B cell (primary cell): ENCODE data around the genes MAN2A1, TMEM232, DCP2, TRIM36 and CCDC112.

- PRO-cap: bidirectional peak, plus-strand start at chr5:109689438, minus-strand start at chr5:109689276; bidirectional peak, plus-strand start at chr5:109690049, minus-strand start at chr5:109689806
- CAGE, long polyA plus RNA: no peak
Observed at GRCh38 chr5:109689146-109690212, at the start of gene MAN2A1. MAN2A1 (plus strand) TSS chr5:109689927.

DNA sequence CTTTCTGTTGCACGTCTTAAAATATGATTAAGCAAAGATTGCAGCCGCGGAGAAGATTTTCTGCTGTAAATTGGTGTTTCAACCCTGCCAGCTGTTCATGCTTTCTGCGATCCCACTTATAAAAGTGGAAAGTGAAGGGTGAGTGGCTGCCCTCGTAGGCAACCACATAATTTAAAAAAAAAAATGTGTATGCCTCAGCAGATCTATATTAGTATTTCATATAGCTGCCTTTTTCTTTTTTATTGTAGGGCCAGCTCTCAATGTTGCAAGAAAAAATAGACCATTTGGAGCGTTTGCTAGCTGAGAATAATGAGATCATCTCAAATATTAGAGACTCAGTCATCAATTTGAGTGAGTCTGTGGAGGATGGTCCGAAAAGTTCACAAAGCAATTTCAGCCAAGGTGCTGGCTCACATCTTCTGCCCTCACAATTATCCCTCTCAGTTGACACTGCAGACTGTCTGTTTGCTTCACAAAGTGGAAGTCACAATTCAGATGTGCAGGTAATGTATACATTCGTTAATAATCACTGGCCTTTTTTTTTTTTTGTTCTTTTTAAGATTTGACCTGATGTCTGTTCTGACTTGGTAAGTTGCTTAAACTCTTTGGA, 23.6 kb downstream of the MAN2A1 start:
- PRO-cap: no peak
- CAGE, long polyA plus RNA: no peak

DNA sequence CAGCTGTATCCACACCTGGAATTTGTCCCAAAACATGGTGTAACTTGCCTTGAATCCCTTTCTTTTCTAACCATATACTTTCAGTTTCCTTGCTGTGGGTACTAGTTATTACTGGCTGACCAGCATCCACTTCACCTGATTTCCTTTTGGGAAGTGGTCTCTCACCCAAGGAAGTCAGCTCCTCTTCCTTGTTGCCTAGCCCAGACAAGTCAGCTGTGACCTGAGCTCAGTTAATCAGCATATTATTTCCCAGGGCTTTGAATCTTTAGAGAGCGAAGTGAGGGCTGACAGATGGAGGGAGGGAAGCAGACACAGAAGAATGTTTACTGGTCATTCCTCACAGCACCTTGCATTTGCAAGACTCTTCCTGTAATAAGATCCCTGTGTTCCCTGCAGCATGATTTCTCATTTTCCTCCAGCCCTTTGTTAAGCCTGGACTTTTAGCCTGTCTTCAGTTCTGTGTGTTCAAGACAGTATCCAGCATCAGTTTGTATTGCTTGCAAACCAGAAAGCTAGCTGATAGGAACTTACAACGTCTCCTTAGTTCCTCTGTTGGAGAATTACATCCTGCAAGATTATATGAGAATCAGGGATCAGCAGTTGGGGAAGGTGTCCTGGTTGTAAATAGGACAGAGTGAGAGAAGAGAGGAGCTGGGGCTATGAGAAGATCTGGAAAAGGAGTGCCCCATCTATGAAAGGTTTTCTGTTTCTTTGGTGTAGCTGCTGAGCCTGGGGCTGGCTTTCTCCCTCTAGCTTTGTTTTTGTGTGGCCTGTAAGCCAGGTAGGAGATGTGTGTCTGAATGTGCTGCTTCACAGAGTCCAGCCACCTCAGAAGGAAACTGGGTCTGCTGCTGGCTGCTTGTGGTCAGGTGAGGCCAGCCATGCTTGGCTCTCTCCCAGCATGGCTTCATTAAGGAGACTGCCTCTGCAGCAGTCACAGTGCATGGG, 50.2 kb downstream of the MAN2A1 start:
- PRO-cap: no peak
- CAGE, long polyA plus RNA: no peak

DNA sequence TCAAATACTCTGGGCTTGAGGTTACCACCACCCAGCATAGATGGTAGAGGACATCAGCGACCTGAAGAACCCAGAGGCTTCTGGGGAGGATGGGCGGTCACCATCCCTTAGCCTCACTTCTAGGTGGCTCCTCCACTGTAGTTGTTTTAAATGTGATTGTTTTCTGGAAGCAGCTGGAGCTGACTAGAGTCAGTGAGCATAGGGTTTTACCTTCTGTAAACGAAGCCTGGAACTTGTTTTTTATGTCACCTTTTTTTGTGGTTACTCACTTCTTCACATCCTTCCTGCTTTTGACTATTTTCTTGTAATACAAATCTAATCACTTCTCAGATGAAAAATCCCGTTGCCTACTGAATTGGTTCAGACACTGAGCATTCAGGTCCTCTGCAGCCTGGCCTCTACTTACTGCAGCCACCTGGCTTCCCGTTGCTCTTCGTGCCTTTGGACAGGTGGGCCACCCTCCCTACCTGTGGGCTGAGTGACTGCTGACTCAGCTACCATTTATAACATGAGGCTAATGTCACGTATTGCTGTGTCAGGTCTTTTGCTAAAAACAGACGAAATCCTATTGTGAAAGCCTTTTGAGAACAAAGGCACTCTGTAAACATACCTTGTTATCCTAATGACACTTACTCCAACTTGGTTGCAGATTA, 167.8 kb downstream of the MAN2A1 start:
- PRO-cap: no peak
- CAGE, long polyA plus RNA: no peak

GRCh38 chr5:109989043-109989499, 299.3 kb downstream of the MAN2A1 start:
- PRO-cap: no peak
- CAGE, long polyA plus RNA: no peak

GRCh38 chr5:110726243-110726929, at the start of gene TMEM232:
TMEM232 (minus strand) TSS chr5:110726671.
- PRO-cap: unidirectional peak, minus-strand start at chr5:110726637
- CAGE, long polyA plus RNA: no peak

DNA sequence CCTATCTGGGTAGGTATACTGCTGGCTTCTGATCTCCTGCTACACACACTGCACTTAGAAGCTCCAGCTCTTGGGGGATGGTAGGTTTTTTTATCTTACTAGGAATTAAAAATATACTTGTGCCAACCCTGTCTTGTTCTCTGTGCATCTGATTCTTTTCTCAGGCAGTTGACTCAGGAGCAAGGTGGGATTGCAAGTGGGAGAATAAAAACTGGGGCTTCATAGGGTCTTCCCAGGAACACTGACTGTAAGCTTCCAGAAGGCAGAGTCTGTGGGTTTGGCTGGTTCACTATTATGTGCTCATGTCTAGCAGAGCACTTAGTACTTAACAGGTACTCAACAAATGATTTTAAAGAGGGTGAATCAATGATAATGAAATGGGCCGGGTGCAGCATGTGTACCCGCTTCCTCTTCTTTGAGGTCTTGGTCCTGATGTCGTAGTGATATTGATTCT, 5.5 kb downstream of the CAMK4 start:
- PRO-cap: no peak
- CAGE, long polyA plus RNA: no peak

- PRO-cap: no peak
- CAGE, long polyA plus RNA: no peak
Observed at GRCh38 chr5:111234219-111234435, 9.9 kb downstream of the CAMK4 start.

GRCh38 chr5:111252887-111253630, 28.9 kb downstream of the CAMK4 start:
- PRO-cap: no peak
- CAGE, long polyA plus RNA: no peak

DNA sequence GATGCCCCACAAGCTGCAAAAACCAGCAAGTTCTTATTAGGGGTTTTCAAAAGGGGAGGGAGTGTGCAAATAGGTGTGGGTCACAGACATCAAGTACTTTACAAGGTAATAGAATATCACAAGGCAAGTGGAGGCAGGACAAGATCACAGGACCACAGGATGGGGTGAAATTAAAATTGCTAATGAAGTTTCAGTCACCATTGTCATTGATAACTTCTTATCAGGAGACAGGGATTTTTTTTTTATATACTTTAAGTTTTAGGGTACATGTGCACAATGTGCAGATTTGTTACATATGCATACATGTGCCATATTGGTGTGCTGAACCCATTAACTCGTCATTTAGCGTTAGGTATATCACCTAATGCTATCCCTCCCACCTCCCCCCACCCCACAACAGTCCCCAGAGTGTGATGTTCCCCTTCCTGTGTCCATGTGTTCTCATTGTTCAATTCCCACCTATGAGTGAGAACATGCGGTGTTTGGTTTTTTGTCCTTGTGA, 94.1 kb downstream of the STARD4 start:
- PRO-cap: no peak
- CAGE, long polyA plus RNA: no peak

DNA sequence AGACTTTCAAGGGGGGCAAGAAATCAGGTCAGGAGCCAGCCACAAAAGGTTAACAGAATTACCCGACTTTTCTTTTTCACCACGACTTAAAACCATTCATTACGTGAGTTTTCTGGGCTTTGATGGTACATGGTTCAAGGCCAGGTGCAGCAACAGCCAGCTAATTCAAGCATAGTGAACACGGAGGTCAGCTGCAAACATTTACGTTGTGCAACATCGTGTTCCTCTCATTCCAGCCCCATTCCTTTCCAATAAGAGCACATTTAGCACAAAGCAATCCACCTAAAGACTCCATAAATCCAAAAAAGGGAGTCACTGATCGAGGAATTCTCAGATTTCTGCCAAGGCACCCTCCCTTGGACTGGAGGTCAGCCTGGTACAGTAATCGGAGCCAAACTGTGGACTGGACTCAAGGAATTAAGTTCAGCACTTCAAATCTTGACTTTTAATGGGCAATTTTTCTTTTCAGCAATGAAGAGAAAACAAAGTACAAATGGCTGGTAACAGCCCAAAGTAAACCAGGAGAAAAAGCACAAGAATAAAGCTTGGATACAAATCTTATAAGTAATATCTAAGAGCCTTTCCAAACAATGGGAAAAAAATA, 14.3 kb downstream of the NREP start:
- PRO-cap: no peak
- CAGE, long polyA plus RNA: no peak

DNA sequence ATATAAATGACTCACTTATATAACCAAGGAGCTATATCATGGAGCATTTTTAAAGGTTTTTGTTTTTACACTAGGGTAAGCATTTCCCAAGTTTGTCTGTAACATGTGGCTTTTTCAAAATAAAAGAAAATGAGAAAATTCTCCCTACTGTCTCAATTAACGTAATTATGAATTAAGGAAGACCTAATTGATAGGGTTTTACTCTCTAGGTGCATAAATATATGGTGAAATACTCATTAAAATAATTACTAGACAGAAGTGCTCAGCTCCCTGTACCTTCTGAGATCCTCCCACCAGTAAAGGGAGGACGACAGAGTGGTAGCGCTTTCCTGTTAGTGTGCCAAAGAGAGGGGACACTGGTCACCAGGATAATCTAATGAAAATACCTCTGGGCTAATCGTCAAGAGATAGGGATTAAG, 1.4 kb downstream of the REEP5 start:
- PRO-cap: no peak
- CAGE, long polyA plus RNA: no peak

DNA sequence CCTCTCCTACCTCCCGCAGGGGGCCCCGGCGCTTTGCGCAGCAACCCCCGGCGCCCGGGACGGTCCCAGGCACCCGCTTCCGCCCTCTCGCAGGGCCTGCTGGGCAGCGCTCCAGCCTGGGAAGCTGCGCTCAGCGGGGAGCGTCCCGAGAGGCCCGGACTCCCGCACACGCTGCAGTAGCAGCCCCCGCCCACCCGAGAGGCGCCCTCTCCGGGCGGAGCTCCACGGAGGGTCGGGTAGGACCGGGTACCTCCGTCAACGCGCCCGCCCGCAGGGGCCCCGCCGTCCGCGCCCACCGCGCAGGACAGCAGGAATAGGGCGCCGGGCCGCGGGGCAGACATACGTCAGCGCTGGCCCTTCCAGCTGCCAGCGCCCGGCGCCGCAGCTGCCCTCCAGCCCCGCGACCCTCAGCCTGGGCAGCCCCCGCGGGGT, 541 bp downstream of the REEP5 start:
- PRO-cap: bidirectional peak, plus-strand start at position 310 of the sequence, minus-strand start at position 75 of the sequence
- CAGE, long polyA plus RNA: no peak

DNA sequence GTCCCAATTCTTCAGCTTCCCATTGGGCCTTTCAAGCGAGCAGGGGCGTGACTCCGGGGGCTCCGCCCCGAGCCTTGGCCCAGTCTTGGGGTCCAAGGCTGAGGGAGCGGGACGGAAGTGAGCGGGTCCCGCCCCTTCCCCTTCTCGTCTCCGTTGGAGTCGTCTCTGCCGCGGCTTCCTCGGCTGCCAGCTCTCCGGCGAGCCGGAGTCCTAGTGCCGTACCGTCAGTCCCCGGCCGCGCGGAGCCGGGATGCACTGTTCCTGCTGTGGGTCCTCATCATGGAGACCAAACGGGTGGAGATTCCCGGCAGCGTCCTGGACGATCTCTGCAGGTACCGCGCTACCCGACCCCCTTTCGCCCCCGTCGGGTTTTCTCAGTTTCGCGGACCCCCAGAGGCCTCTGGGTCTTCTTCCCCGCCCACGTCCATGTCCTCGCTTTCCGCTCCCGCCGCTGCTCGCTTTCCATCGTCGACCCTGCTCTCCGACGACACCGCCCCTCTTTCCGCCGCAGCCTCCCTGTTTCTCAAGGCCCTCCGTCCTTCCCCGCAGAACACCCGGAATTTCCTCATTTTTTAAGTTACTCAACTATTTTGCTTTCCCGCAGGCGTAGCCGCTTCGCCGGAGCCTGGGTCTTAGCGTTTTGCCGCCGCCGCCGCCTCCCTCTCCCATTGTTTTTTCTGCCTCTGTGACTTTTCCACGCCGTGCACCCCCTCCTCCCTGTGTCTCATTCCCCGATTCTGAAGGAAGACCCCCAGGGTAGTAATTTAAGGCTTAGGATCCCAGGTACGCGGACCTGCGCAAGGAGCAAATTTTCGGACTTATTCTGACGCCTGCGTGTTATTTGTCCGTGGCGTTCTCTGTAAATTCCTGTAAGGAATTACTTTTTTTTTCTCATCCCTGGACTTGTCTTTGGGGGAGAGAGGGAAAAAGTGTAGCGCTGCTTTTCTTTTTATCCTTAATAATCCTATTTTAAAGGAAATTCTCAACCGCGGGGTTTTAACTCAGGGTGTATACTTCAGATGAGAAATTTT, at the start of gene DCP2:
DCP2 (plus strand) TSS at position 144 of the 1,031 bp plus-strand sequence.
- PRO-cap: bidirectional peak, plus-strand start at position 82 of the sequence, minus-strand start outside the sequence; unidirectional peak, minus-strand start at position 563 of the sequence
- CAGE, long polyA plus RNA: start-site peak on the plus strand centred at position 149 of the sequence, 22 bp wide, 33 and 75 reads in 2 replicates

DNA sequence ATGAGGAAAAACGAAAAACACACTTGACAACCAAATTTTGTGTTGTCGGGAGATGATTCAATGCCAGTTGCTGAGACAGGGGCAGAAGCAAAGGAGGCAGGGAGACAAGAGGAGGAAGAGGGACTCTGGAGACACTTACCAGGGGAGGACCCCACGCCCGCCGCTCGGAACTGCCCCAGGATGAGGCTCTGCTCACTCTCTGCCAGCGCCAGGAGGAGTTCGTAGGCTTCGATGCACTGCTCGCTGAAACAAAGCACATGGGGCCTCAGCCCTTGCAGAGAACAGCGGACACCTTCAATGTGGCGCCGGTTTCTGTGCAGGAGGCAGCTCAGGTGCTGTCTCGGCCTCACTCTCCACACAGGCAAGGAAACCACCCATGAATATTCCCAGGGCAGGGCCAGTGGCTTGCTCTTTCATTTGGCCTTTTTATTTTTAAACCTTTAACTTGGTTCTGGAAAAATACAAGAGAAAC, 91.4 kb downstream of the DCP2 start:
- PRO-cap: no peak
- CAGE, long polyA plus RNA: no peak

DNA sequence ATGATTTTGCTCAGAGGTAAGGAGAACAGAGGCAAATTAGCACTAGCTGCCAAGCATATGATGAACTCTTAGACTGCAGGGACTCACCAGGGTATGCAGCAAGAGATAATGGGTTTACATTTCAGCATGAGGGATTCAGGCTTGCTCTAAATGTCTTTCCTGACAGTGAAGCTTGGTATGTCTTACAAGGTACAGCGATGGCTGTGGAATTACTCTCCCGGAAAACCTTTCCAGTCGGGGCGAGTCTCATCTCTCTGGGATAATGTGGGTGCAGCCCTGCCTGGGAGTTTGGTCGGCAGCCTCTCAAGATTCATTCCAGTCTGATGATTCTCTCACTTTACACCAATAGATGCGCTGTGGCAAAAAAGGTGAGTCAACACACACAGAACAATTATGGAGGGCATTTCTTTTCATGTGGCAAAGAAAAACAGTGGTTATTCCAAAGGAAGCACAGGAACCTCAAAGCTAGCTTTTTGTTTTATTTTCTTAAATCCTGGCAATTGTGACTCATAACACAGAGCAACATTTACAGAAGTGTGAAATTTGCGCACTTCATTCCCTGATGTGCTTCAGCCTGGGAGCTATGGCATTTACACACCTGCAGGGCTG, 190.3 kb downstream of the DCP2 start:
- PRO-cap: no peak
- CAGE, long polyA plus RNA: no peak

- PRO-cap: no peak
- CAGE, long polyA plus RNA: no peak
Observed at GRCh38 chr5:113575113-113576378, 62.1 kb downstream of the YTHDC2 start.

- PRO-cap: bidirectional peak, plus-strand start at chr5:115170066, minus-strand start at chr5:115169908
- CAGE, long polyA plus RNA: no peak
Observed at GRCh38 chr5:115168797-115170177, at the start of gene TRIM36. TRIM36 (minus strand) TSS chr5:115169908.

DNA sequence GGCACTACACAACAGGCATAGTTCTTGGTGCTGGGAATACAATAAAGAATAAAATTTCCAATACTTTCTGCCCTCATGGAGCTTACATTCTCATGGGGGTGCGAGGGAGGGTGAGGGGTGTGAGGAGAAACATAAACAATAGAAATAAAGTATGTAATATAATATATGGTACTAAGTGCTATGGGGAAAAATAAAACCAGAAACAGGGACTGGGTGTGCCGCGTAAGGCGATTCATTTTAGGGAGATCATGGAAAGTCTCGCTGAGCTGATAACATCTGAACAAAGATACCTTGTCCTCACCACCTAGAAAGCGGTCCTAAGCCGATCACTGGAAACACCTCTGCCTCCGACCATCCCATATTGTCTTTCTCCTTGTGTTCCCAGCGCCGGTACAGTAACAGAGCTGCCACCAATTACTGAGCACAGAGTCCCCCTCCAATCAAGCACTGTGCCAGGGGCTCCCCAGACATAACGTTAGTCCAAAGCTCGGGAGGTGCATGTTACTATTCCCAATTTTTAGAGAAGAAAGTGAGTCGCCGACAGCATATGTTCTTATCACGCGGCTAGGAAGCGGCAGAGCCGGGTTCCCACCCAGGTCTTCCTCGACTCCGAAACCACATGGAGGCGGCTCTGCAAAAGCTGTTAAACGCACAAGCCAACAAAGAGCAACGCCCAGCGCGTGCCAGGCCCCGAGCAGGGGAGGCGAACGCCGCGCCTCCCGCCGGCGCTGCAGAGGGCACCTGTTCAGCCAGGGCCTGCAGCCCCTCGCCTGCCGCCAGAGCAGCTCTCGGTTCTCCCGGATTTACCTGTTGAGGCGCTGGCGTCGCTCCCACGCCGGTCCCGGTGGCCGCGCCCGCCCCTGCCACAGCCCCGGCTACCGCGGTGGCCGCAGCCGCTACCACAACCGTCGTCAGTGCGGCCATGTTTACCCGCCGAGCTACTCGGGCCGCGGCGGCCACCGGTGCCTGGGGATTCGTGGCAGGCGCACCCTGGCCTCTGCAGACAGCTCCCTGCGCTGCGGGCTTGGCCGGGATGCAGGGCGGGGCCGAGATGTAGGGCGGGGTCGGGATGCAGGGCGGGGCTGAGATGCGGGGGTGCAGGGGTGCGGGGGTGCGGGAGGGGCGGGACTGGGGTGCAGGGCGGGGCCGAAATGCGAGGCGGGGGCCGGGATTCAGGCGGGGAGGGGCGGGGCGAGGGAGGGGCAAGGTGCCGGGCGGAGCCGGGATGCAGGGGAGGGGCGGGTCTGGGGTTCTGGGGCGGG, at the start of gene CCDC112:
CCDC112 (minus strand) TSS at position 1,035 of the 1,262 bp plus-strand sequence.
- PRO-cap: bidirectional peak, plus-strand start at position 672 of the sequence, minus-strand start at position 621 of the sequence
- CAGE, long polyA plus RNA: start-site peak on the minus strand centred at position 845 of the sequence, 31 bp wide, 21 and 26 reads in 2 replicates

DNA sequence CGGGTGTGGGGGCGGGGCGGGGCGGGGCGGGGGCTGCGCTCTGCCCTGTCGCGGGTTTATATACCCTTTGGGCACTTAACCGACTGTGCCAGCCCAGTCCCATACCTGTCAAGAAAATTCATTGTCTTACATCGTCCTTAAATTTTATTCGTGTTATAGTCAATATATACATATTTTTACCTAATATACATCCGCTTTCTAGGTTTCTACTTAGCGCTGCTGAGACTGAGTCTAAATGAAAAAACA, 351 bp upstream of the CCDC112 start:
- PRO-cap: no peak
- CAGE, long polyA plus RNA: no peak